Tibial nerve (tissue), 3 donors: Measurements from ENCODE around the genes BEND5, FAF1 and TXNDC12.

DNA sequence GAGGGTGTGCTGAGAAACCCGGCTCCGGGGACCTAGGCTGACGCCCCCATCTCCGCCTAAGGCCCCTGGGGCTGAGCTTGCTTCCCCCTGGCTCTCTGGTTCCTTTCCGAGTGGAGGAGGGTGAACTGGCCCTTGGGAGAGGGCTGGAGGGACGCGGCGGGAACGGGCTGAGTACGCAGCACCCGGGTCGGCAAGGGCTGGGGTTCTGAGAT is 270.7 kb downstream of the FOXD2 start:
- PRO-cap, result no peak
- RAMPAGE, long total RNA, 3 experiments, result no peak in any of the 3 experiments

DNA sequence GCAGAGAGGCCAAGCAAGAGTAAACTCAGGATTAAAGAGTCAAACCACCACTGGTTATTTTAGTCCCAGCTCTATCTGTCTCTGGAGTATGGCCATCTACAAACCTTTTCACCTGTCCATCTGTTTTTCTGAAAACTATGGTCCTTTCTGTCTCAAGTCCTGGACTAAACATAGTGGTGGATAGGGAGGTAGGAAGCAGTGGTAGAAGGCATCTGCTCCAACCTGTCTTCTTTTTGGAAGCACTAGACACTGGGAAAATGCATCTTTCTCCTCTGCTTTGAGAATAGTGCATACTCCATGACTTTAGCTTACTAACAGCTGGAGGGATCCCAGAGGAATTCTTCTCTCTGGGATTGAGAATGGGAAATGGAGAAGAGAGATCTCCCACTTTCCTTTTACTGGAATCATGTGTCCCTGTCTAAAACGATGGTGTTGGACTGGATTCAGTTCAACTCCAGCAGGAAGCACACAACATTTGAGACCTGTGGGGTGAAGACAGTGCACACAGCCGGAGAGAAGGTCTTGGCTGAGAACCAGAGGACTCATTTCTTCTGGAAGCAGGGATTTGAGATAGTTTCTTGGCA is 58.8 kb downstream of the TRABD2B start:
- PRO-cap, result unidirectional peak, plus-strand start at position 475 of the sequence
- RAMPAGE, long total RNA, 3 experiments, result no peak in any of the 3 experiments

DNA sequence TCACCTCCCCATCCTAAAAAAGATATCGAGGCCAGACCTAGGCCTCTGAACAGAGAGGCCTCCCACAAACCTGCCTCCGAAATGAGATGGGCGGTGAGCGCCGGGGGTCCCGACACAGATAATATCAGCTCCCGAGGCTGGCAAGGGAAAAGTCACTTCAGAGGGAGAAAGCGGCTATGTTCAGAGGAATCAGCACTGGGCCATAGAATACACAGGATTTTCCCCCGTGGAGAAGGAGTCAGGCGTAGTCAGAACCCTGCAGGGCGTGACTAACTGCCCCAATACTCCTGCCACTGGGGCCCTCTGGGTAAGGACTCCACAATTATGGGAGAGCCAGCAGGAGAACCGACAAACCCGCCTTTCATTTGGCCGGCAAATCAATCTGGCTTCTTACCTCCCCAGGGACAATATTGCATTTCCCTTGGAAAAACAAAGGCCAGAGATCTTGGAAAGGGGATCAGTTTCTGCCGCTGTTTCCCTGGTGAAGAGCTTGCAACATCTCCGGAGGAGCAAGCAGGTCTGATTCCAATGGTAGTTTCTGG is 4.6 kb downstream of the TRABD2B start:
- PRO-cap, result no peak
- RAMPAGE, long total RNA, 3 experiments, result no peak in any of the 3 experiments

- PRO-cap, result unidirectional peak, plus-strand start at chr1:47996437
- RAMPAGE, long total RNA, 3 experiments, result no peak in any of the 3 experiments
Measured at GRCh38 chr1:47996025-47997029, 858 bp downstream of the TRABD2B start.

GRCh38 chr1:48776242-48777292 is at the start of gene BEND5:
Gene BEND5 (minus strand): TSS chr1:48776891.
- PRO-cap, result no peak
- RAMPAGE, long total RNA, 3 experiments, result start-site peak on the minus strand in 3 of 3 experiments, at chr1:48776735-48776895 at its widest, 5 to 13 reads per replicate

- PRO-cap, result no peak
- RAMPAGE, long total RNA, 3 experiments, result no peak in any of the 3 experiments
Measured at GRCh38 chr1:49257086-49258286, 480.8 kb upstream of the BEND5 start.

GRCh38 chr1:50175579-50176141 is 66.9 kb downstream of the ELAVL4 start:
- PRO-cap, result no peak
- RAMPAGE, long total RNA, 3 experiments, result no peak in any of the 3 experiments

DNA sequence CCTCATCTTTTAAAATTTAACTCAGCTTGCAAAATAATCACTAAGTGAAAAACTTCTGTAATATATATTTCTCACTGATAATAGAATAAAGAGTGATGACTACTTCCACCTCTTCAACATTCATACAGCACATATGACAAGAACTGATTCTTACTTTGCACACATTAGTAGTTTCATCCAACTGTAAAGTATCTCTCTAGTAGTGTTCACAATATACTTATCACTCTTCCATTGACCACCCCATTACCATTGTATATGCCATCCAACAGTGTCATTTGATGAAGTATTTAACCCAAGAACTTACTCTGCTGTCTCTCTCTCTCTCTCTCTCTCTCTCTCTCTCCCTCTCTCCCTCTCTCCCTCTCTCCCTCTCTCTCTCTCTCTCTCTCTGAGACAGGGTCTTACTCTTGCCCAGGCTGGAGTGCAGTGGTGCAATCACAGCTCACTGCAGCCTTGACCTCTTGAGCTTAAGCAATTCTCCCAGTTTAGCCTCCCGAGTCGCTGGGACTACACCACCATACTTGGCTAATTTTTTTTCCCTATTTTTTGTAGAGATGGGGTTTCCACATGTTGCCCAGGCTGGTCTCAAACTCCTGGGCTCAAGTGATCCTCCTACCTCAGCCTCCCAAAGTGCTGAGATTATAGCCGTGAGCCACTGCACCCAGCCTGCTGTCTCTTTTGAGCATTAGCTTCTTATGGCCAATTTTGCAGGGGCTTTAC is 104.4 kb upstream of the DMRTA2 start:
- PRO-cap, result no peak
- RAMPAGE, long total RNA, 3 experiments, result start-site peak on the minus strand in 1 of 3 experiments, centred at position 528 of the sequence, 17 reads per replicate

DNA sequence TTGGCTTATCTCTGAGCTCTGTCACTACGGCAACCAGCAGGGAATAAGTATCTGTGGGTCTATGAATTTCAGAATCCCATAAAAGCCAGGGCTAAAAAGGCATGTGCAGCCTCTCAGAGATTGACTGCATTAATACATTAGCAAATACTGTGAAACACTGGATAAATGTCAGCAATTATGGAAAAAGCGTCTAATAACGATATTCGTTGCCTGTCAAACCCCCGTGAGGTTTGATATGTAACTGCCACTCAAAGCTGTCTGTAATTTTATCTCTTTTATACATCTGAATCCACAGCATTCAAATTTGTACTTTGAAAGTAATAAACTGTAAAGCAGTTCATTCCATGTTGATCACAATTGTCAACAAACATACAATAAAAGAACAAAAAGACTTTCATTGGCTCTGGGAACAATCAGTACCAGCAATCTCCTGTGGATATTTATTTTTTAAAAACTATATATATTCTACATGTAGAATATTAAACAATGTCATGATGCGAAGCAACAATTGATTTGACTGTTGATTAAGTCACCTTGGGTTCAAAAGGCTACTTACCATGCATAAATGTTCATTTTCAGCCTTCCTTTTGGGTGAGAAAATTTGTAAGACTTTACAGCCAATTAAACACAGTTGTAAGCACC is 210.5 kb upstream of the DMRTA2 start:
- PRO-cap, result no peak
- RAMPAGE, long total RNA, 3 experiments, result no peak in any of the 3 experiments

GRCh38 chr1:50779177-50780033 is 180.7 kb downstream of the FAF1 start:
- PRO-cap, result no peak
- RAMPAGE, long total RNA, 3 experiments, result start-site peak on the minus strand in 1 of 3 experiments, at chr1:50779232-50780089 at its widest, 14 reads per replicate

DNA sequence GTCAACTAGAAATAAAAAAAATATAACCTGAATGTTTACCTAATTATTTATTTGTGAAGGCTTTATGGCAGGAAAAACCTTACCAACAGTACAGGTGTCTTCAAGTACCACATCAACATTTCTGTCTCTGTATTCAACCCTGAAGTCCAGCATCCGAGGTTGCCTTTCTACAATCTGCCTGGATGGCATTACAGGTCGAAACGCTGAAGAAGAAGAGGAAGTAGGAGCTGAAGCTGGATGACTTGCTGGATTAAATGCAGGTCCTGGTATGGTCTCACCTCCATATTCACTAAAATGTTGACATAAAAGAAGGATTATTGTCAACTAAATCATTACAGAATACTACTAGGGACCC is 172.2 kb downstream of the FAF1 start:
- PRO-cap, result no peak
- RAMPAGE, long total RNA, 3 experiments, result no peak in any of the 3 experiments

- PRO-cap, result no peak
- RAMPAGE, long total RNA, 3 experiments, result no peak in any of the 3 experiments
Measured at GRCh38 chr1:50846464-50847101, 113.5 kb downstream of the FAF1 start.

- PRO-cap, result bidirectional peak, plus-strand start at chr1:50960354, minus-strand start at chr1:50960240
- RAMPAGE, long total RNA, 3 experiments, result start-site peak on the minus strand in 1 of 3 experiments, at chr1:50960235-50960267 at its widest, 25 reads per replicate
Measured at GRCh38 chr1:50959425-50960491, at the start of gene FAF1. Gene FAF1 (minus strand): TSS chr1:50960267.

- PRO-cap, result no peak
- RAMPAGE, long total RNA, 3 experiments, result no peak in any of the 3 experiments
Measured at GRCh38 chr1:50969490-50969894, 553 bp upstream of the CDKN2C start.

- PRO-cap, result no peak
- RAMPAGE, long total RNA, 3 experiments, result no peak in any of the 3 experiments
Measured at GRCh38 chr1:51621644-51622198, 4.8 kb downstream of the OSBPL9 start.

DNA sequence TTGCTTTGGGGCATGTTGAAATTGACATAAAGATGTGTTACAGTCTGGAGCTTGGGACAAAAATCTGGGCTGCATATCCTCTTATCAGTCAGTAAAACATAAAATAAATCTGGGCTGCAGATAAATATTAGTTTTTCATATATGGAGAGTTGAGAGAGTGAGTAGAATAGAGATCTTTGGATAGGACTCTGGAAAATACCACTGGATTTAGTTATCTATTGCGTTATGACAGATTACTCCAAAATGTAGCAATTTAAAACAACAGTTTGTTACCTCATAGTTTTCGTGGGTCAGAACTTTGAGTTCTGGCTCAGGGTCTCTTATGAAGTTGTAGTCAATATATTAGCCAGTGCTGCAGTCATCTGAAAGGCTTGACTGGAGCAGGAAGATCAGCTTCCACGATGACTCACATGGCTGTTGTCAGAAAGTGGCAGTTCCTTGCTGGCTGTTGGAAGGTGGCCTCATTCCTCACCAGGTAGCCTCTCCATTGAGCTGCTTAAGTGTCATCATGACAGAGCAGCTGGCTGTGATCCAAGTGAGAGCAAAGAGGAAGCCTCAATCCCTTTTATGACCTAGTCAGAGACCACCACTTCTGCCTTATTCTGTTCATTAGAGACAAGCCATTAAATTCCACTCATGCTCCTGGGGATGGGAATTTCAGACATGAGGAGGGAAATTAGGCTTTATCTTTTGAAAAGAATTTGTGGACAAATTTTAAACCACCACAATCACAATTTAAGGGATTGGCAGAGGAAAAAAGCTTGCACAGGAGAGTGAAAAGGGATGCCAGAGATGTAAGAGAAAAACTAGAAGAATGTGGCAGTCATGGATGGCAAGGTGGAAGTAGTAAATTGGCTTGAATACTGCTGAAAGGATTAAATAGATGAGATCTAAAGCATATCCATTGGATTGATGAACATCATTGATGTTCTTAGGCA is 5.6 kb downstream of the OSBPL9 start:
- PRO-cap, result unidirectional peak, plus-strand start at position 368 of the sequence
- RAMPAGE, long total RNA, 3 experiments, result no peak in any of the 3 experiments

GRCh38 chr1:51672670-51673489 is 56.0 kb downstream of the OSBPL9 start:
- PRO-cap, result no peak
- RAMPAGE, long total RNA, 3 experiments, result start-site peak on the plus strand in 1 of 3 experiments, at chr1:51672661-51673313 at its widest, 11 reads per replicate

- PRO-cap, result no peak
- RAMPAGE, long total RNA, 3 experiments, result no peak in any of the 3 experiments
Measured at GRCh38 chr1:51955621-51956194, 34.8 kb downstream of the RAB3B start.

- PRO-cap, result bidirectional peak, plus-strand start at chr1:52055272, minus-strand start at chr1:52055191
- RAMPAGE, long total RNA, 3 experiments, result start-site peak on the minus strand in 3 of 3 experiments, at chr1:52055172-52055199 at its widest, 92 to 149 reads per replicate
Measured at GRCh38 chr1:52054941-52055942, at the start of gene TXNDC12. Gene TXNDC12 (minus strand): TSS chr1:52055191.

GRCh38 chr1:52139842-52140301 is 2.0 kb upstream of the ZFYVE9 start:
- PRO-cap, result no peak
- RAMPAGE, long total RNA, 3 experiments, result no peak in any of the 3 experiments